Left lung (tissue), 1 donor: ENCODE measurements around a stretch of chr18.

DNA sequence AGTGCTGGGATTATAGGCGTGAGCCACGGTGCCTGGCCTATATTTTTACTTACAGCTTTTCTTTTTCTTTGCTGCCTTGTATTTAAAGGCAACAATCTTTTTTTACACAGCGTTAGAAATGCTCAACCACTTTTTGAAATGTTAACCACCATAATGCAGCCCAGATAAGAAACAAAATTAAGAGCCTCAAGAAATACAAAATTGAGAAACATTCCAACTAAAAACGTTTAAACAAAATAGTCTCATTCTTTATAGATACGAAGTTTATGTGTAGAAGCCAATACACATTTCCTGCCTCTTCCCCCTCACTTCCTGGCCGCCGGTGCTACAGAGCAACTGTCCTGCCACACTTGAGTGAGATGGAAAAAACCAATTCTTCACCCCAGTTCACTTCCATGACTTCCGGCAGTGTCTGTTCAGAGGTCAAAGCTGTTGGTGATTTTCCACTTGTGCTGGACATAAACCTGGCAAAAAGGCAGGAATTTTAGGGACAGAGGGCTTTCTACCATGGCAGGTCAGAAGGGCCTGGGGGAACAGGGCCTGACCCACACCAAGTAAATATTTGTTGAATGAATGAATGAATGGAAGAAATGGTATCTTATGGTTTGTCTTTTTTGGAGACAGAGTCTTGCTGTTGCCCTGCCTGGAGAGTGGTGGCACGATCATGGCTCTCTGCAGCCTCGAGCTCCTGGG, 47.6 kb upstream of the LPIN2 start:
- PRO-cap: unidirectional peak, plus-strand start at position 308 of the sequence

GRCh38 chr18:3079082-3079618, 66.2 kb upstream of the LPIN2 start:
- PRO-cap: no peak

DNA sequence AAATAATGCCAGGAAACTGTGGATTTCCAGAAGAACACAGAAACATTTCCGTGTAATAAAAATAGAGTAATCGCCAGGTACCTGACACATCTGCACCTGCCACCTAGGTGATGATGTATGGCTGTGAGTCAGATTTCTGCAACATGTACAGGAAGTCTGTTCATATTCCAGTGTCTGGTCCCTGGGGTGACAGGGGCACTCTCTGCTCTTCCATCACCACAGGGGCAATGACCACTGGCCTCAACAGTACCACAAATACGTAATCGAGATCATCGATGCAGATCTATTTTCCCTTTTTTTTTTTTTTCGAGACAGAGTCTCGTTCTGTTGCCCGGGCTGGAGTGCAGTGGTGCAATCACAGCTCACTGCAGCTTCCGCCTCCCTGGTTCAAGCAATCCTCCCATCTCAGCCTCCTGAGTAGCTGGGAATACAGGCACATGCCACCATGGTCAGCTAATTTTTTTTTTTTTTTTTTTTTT, 101.2 kb upstream of the LPIN2 start:
- PRO-cap: no peak

GRCh38 chr18:3170386-3170749, 49.4 kb downstream of the MYOM1 start:
- PRO-cap: no peak

GRCh38 chr18:3253177-3253581, 5.6 kb downstream of the MYL12A start:
- PRO-cap: no peak

DNA sequence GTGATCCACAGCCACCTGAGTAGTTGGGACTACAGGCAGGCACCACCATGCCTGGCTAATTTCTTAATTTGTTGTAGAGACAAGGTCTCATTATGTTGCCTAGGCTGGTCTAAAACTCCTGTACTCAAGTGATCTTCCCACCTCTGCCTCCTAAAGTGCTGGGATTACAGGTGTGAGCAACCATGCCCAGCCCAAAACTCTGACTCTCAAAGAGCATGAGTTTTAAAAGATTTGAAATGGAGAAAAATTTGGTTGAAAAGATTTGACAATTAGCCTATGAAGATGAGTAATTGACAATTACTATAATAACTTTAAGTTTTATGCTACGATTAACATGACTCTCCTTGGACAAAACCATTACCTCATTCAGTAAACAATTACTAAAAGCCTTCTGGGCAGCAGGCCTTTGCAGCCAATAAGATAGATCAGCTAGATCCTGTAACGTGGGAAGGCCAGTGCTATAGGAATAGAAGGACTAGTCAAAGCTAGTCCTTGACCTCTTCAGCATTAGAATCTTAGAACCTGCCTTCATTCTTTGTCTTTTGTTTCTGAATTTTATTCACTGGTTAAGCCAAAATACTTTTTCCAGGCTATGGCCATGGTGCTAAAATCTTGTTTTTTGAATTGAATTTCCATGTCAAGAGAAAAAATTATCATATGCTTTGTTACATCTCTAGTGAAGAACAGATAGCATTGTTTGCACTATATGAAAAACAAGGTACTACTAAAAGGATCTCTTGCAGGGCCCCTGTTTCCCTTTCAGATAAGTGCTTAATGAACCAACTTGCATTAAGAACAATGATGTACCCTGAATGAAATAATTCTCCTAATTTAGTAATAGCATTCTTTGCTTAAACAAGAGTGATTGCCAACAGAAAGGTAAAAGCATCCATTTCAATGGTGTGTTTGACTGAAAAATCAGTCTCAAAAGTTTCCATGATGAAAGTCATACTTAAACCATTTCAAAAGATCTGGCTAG, 4.5 kb upstream of the MYL12B start:
- PRO-cap: unidirectional peak, plus-strand start at position 436 of the sequence; unidirectional peak, plus-strand start at position 864 of the sequence

DNA sequence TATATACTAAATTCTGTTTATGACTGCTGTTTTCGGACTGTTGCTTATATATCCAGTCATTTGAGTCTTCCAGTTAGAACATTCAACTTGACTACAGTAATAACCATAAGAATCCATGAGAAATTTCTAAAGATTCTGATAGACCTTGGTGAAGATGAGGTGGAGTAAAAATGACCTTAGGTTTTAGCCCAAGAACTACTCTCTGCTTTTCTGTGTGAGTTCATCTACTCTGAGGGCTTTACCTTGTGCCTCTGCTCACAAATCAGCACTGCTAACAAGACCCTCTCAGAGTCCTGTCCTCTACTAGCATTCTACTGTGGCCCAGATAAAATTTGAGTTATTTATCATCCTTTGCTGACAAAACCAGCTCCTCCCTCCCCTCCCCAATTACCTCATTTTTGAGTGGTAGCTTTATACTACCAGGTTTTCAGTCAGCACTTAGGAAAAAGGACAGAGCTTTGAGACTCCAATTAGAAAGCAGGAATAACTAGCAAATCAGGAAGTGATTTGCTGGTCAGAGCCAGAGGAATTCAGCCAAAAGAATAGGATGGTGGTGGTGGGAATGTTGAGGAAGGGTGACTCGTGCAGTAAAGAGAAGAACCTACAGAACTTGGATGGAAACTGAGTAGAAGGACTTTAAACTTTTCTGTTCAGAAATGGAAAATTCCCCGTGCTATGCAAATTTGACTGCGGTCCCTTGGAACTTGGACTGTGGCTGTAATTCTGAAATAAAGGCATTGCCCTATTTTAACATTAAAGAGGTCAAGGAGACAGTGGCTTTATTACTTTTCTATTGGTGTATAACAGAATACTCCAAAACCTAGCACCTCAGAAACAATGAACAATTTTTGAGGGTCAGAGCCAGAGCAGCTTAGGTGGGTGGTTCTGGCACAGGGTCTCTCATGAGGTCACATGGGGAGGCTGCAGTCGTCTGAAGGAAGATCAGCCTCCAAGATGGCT, 3.6 kb downstream of the MYL12B start:
- PRO-cap: no peak

DNA sequence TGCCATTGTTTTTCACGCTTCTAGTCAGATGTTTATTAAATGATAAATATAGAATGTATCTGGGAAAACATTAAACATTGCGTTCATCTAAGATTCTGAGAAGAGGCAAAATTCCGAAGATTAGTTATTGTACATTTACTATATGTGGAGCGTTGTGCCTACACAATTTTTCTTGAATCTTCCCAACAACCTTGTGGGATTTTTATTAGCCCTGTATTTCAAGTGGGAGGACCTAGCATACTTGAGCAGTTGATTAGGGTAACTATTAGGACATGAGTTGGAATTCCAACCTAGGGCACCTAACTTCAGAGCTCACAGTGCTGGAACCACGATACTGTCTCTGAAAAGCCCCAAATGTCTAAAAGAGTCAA, 16.5 kb downstream of the MYL12B start:
- PRO-cap: no peak

GRCh38 chr18:3283413-3283884, 21.5 kb downstream of the MYL12B start:
- PRO-cap: no peak

GRCh38 chr18:3283885-3284339, 22.0 kb downstream of the MYL12B start:
- PRO-cap: no peak

DNA sequence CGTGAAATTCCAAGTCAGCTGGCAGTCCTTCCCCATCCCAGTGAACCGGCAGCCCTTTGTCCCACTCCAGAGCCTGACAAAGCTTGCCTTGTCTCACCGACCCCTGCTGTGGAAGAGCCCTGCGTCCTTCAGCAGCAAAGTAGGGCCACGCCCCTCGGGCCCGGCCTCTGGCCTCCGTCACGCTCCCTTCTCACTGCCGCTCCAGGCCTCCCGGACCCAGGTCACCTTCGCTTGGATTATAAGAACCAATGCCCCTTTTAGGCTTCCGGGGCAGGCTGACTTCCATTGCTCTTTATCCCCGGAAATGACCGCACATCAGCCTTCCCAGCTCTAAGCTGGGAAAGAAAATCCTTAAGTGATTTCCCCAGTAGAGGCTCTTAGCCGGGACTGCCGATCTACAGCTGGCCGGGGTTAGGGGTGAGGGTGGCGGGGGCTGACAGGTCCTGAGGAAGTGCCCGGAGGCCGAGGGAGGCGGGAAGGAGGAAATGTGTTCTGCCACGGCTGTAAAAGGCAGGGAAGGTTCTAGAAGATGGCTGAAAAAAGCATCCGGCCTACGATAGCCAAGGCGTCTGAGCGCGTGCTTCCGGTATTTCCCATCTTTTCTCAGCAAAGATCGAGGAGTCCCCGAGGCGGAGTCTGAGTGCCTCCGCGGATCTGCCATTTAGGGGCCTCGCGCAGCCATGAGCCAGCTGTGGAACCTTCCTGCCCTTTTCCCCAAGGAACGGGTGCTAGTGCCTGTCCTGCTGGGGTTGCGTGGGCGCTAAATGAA, 89.5 kb upstream of the TGIF1 start:
- PRO-cap: no peak

GRCh38 chr18:3401575-3402252, 48.3 kb upstream of the TGIF1 start:
- PRO-cap: no peak

DNA sequence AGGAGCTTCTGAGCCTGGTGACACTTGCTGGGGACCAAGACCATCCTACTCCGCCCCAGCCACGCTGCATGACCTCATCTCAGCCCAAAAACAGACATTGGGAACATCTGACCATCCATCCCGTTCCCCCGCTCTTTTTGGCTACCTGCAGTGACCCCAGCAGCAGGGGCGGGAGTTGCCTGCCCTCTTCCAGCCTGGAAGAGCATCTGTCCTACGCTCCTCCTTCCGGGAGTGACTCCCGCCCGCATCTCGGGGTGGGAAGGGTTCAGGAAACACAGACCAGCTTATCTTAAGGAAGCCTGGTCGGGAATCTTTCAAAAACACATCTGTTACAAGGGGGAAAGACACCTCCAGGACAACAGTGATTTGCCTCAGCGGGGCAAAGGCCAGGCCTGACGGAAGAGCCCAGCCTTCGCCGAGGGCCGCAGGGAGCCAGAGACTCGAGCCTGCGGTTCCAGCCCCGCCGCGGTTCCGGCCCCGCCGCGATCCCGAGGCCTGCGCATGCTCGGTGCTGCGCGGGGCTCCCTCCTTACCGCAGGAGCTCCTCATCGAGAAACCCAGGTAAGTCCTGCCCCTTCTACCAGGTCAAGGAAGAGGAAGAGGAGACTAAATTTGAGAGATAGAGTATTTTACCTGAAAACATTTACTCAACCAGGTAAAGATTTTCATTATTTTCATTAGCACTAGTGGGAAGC, 38.1 kb upstream of the TGIF1 start:
- PRO-cap: unidirectional peak, plus-strand start at position 247 of the sequence; bidirectional peak, plus-strand start at position 468 of the sequence, minus-strand start at position 487 of the sequence

- PRO-cap: bidirectional peak, plus-strand start at chr18:3449340, minus-strand start at chr18:3449104; bidirectional peak, plus-strand start at chr18:3449577, minus-strand start at chr18:3449649
Measured at GRCh38 chr18:3449174-3449939, 615 bp upstream of the TGIF1 start.

DNA sequence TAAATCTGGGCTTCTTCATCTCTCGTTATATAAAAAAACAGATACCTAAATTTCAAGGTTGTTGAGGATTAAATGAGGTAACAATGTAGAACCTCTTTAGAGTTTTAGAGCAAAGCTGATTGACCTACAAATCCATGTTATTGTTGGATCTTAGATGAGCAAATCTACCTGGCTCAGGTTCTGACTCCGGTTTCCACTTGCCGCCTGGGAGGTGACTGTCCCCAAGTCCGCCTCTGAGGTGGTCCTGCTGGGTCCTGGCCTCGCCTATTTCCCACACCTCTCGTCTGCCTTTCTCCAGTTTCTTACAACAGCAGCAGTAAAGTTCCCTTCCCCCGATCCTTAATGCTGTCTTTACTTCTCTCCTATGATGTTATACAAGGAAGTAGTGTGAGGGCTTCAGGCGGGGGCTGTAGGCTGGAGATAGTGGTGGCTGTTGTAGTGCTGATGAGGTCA, 18.7 kb downstream of the TGIF1 start:
- PRO-cap: no peak

- PRO-cap: bidirectional peak, plus-strand start at chr18:3602997, minus-strand start at chr18:3602935
Measured at GRCh38 chr18:3602848-3603299, 152.9 kb downstream of the TGIF1 start.

- PRO-cap: no peak
Measured at GRCh38 chr18:3650218-3650672, 200.3 kb downstream of the TGIF1 start.

GRCh38 chr18:3665625-3666264, 215.8 kb downstream of the TGIF1 start:
- PRO-cap: unidirectional peak, plus-strand start at chr18:3666014

GRCh38 chr18:3722202-3723038, 272.4 kb downstream of the TGIF1 start:
- PRO-cap: no peak

- PRO-cap: no peak
Measured at GRCh38 chr18:3992798-3993417, 462.2 kb downstream of the DLGAP1 start.